AG04450 (cell line): ENCODE measurements around the genes KLHL40 and ZNF197.

GRCh38 chr3:42685075-42685963 lies at the start of gene KLHL40:
KLHL40 (plus strand) TSS chr3:42685537.
- CAGE, long polyA plus RNA = no peak
- RRBS = 32% methylated on average over 10 of the region's 45 CpGs

DNA sequence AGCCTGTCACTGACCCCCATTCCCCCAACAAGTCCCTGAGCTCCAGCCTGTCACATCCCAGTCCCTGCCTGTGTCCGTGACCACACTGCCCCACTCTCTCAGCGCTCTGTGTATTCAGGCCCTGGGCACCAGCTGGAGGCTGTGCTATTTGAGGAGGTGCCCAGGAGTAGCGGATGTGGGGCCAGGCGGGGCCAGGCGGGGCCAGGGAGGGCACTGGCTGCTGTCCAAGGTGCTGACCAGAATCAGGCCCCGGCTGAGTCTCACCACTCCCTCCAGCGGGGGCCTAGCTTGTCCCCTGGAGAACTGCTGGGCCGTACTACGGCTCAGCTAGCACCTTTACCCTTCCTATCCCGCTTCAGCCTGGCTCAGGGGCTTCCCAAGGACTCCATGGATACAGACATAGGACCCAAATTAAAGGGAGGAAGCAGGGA lies 1.2 kb downstream of the HHATL start:
- CAGE, long polyA plus RNA = no peak
- RRBS = no CpG with 5 or more reads among the region's 10 CpGs

DNA sequence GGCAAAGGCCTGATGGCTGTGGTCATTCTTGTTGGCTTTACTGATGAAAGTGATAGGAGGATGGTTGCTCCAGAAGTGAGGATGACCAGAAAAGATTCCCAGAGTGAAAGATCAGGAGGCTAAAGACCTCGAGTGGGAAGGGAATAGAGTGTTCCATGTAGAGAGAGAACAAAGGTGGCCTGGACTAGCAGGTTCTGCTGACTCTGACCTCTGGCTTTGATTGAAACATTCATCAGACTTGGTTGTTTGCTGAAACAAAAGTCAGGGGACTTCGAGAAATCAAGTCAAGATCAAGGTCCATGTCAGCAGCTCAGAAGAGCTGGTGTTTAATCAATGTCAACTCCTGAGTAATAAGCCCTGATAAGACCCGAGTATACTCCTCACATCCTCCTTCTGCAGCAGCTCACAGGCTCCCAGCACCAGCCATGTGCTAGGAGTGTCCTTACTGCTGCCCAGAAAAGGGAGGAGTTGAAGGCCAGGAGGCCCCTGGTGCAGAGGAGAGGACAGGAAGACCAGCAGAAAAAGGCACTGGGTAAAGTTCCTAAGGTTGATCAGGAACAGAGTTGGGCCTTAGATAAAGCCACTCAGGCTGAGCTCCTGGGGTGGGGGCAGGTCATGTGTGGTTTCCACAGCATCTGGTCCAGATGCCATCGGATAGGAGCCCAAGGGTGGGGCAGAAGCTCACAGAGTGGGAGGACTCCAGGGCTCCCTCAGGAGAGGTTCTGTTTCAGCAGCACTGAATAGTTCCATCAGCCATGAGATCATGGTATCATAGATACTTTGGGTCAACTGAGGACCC lies 19.8 kb downstream of the CYP8B1 start:
- CAGE, long polyA plus RNA = no peak
- RRBS = no CpG with 5 or more reads among the region's 4 CpGs

DNA sequence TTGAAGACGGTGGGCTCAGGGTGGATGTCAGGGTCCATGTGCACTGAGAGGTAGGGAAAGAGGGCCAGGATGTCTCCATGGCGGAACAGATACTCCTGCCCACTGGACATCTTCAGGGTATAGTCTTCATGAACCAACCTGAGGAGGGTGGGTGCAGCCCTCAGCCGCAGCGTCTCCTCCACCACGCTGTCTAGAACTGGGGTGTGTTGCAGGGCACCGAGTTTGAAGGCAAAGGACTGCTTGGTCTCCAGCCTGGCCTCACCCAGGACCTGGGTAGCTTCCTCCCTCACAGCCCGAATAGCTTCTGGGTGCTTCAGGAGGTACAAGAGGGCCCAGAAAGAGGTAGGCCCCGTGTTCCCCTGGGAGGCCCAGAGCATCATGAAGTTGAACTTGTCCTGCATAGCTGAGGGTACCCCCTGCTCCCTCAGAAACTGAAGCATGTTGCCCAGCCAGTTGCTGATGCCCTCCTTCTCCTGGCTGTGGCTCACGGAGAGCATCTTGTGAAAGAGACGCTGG lies 1.0 kb downstream of the CYP8B1 start:
- CAGE, long polyA plus RNA = no peak
- RRBS = no CpG with 5 or more reads among the region's 10 CpGs

DNA sequence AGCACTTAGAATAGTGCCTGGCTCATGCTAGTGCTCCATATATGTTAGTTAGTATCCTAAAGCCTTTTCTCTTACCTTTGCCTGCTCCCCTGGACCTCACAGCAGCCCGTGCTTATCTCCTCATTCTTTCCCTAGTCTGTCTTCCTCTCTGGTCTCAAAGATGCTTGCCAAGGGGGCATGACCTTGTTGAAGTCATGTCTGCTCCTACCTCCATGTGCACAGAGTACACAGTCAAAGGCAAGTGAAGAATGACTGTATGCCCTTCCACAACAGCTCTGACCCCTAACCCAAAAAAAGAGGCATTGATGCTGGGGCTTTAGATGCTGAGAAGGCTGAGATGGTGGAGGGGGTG lies 740 bp upstream of the CYP8B1 start:
- CAGE, long polyA plus RNA = no peak
- RRBS = no CpG with 5 or more reads among the region's 1 CpG

DNA sequence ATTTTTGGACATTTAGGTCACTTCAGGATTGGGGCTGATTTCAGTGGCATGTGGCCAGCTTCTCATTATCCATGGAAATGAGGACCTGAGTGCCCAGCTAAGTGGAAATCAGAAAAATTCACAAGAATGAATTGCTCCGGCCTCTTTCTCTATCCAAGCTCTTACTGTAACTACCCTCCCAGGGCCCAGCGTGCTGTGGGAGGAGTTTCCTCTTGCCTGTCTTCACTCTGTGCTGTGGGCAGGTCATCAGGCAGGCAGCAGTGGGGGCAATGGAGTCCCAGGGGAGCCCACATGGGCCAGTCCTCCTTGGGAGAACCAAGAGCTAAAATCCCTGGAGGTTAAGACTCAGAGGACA lies 3.5 kb downstream of the GASK1A start:
- CAGE, long polyA plus RNA = no peak
- RRBS = no CpG with 5 or more reads among the region's 2 CpGs

GRCh38 chr3:43325830-43326263 lies 39.5 kb downstream of the SNRK start:
- CAGE, long polyA plus RNA = no peak
- RRBS = no CpG with 5 or more reads among the region's 3 CpGs

GRCh38 chr3:43347500-43348318 lies 61.4 kb downstream of the SNRK start:
- CAGE, long polyA plus RNA = no peak
- RRBS = 100% methylated on average over 2 of the region's 32 CpGs

GRCh38 chr3:43351425-43352615 lies 65.5 kb downstream of the SNRK start:
- CAGE, long polyA plus RNA = no peak
- RRBS = no CpG with 5 or more reads among the region's 7 CpGs

DNA sequence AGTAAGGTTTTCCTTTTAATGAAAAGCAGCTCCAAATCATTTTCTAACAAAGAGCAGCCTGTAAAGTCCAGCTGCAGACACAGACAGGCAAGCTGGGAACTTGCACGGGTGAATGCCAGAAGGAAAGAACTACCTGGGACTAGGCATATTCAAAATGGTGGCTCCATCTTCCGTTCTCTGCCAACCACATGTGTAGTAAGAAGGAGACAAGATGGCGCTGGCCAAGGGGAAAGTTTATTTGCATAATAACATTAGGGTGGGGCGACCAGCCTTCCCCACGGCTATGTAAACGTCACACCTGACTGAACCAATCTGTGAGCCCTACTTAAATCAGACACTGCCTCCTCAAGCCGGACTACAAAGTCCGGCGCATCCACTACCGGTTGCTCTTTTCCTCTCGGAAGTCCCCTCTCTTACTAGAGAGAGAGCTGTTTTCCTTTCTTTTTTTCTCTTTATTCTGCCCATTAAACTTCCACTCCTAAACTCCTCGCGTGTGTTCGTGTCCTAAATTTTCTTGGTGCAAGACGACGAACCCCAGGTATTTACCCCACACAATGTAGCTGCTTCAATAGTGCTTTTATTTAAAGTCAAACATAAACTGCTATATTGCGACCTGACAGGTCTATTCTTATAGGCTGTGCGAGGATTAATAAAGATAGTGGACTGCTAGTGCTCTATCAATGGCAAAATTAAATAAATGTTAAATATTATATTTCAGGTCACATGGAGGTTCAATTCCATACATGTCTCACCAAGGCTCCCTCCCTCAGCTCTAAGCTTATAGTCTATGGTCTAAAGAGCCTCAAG lies 131.0 kb downstream of the SNRK start:
- CAGE, long polyA plus RNA = no peak
- RRBS = no CpG with 5 or more reads among the region's 18 CpGs

- CAGE, long polyA plus RNA = no peak
- RRBS = no CpG with 5 or more reads among the region's 7 CpGs
Measured at GRCh38 chr3:43418329-43419181, 132.2 kb downstream of the SNRK start.

DNA sequence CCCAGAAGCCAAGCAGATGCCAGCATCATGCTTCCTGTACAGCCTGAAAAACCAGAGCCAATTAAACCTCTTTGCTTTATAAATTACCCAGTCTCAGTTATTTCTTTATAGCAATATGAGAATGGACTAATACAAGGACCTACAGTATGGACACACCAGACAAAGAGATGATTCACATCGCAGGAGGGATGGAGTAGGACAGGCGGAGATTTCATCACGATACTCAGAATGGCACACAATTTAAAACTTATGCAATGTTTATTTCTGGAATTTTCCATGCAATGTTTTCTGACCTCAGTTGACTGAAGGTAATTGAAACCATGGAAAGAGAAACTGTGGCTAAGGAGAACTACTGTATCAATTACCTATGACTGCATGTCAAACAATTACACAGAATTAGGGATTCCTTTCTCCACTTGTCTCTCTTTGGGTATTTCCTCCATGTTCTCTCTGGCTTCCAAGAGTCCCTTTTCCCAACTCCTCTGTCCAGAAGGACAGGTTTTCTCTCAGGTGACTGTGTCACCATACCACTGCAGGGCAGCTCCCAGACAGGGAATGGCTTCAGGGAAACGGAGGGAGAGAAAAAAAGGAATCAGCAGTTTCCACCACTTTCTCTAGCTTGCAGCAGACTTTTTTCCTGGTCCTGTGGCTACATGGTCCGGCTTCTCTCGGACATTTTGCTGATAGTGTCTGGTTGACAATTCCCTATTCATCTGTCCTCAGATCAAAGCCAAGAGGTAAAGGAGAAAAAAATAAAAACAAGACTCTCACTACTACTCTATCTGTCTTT lies 3.0 kb upstream of the ANO10 start:
- CAGE, long polyA plus RNA = no peak
- RRBS = no CpG with 5 or more reads among the region's 6 CpGs

DNA sequence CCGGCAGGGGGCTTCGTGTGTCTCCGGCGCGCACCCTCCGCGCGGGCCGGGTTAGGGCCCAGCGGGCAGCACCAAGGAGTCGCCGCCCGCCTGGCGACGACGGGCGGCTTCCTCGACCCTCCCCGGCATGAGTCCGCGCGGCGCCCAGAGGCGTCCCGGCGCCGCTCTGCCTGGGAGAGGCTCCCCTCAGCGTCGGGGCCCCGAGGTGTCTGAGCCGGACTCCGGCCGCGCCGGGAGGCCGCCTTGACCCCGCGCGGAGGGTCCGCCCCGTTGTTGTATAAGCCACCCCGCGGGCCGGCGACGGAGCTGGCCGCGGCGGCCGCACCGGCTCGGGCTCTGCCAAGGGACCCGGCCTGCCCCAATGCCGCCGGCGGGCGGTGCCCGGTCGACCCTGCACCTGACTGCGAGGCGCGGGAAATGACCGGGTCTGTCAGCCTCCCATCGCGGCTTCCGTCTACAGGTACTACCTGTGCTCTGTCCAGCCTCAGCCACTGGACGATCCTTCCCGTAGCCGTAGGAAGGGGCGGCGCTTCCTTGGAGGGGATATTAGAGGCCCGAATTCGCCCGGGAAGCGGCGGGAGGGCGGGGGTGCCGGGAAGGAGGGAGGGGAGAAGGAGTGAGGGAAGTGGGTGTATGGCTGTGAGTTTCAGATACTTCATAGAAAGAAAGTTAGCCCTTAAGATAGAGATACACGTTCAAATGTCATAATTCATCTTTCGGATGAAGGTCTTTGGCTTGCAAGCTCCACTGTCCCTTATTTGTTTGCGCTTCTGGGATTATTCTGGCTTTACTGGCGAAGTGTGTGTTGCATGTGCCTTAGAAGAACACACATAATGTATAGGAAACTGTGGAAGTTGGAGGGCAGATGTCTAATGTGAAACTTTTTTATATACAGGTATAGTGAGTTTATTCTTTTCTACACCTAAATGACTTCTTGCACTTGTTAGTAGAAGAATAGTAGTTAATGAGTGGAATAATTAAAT lies 603 bp downstream of the ABHD5 start:
- CAGE, long polyA plus RNA = no peak
- RRBS = 2% methylated on average over 26 of the region's 82 CpGs

- CAGE, long polyA plus RNA = no peak
- RRBS = no CpG with 5 or more reads among the region's 9 CpGs
Measured at GRCh38 chr3:43714691-43715276, 24.0 kb downstream of the ABHD5 start.

GRCh38 chr3:43737133-43737781 lies 46.5 kb downstream of the ABHD5 start:
- CAGE, long polyA plus RNA = no peak
- RRBS = no CpG with 5 or more reads among the region's 6 CpGs

DNA sequence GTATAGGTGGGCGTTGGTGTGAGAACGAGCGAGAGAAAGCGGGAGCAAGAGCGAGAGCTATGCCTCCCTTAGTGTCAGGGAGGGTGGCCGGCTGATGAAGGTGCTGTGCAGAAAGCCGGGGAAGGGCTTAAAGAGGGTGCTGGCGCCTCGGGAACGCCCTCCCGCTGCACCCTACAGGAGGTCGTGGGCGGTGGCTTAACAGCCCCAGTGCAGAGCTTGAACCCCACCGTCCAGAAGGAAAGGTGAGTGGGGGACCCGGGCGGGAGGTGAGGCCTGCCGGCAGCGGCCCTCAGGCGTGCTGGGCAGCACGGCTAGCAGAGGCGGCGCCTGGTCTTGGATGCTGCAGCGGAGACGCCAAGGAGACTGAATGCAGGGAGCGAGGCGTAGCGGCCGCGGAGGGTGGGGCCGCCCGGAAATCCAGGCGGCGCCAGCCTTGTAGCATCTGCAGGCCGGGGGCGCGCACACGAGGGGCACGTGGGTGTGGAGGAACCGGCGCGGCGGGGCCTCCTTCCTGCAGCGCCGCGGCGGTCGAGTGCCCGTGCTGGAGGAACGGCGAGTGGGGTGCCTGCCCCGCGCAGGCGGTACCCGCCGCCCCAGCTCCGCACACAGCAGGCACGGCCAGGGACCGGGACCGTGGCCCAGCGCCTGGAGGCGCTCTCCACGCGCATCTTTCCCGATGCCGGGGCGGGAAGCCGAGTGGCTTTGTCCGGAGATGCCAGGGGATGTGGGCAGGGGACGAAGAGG lies 246.7 kb upstream of the TOPAZ1 start:
- CAGE, long polyA plus RNA = no peak
- RRBS = 5% methylated on average over 17 of the region's 69 CpGs

DNA sequence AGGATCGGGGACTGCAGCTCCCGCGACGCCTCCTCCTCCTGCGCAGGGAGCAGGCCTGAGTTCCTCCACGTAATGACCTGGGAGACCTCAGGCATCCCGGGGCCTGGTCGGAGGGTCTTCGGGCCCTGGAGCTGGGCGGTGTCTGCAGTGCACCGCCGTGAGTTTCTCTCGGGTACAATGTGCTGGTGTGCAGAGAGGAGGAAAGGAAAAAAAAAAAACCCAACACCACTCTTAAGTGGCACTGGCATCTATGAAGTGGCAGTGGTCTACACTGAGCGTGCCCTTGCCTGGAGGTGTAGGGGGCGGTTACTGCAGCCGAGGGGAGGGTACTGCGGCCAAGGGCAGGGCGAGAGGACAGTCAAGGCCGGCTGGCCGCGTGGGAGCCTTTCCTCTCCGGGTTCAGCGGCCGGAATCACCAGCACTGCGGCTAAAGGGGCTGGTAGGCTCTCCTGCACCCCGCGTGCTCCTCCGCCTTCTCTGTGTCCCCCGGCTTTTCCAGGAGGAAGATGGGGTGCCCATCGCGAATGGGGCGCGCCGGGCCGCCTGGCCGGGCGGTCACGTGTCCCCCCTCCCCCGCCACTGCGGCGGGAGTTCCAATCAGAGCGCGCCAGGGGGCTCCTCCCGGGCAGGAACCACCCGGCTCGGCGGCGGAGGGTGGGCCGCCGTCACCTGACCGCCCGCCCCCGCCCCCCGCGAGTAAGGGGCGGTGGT lies 243.0 kb upstream of the TOPAZ1 start:
- CAGE, long polyA plus RNA = no peak
- RRBS = 4% methylated on average over 27 of the region's 56 CpGs

- CAGE, long polyA plus RNA = no peak
- RRBS = no CpG with 5 or more reads among the region's 8 CpGs
Measured at GRCh38 chr3:44594170-44594714, 9.5 kb downstream of the ZNF660 start.

DNA sequence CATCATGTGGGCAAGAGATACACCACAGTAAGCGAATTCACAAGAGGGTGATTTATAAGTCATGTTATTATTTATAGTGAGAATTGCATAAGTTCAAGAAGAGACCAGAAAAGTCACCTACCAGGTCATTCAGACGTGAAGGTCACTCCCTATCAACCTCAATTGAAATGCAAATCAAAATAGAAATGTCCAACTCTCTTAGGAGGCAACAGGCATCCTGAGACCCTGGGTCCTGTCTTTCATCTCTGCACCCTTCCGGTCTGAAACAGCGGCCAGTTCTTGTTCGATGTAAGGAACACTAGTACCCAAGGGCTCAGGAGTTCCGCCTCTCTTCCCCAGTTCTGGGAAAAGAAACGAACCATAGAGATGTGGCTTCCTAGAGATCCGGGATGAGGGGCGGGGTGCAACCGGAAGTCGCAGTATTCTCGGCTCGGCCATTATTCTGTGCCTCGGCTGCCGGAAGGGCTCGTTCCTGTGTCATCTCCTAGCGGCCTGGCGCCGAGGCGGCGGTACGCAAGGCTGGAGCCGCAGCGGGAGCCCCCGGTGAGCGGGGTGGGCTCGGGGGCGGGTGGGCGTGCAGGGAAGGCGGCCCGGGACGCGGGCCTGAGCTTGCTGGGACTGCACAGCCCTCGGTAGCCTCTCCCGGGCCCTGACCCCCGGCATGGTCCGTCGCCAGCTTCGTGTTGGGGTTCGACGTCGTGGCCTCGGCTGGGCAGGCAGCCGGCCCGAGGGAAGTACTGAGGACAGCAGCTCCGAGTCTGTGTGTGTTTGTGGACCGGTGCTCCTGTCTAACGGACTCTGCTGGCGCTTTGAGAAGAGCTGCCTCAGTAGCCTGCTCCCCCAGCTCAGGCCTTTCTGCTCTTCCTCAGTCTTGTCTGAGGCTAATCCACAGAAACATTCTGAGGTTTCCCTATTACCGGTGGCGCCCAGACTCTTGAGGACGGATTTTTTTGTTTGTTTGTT lies at the start of gene ZNF197:
Gene ZNF197, plus strand, starts transcription at position 436 of the 963 bp plus-strand sequence.
- CAGE, long polyA plus RNA = no peak
- RRBS = 2% methylated on average over 30 of the region's 52 CpGs

DNA sequence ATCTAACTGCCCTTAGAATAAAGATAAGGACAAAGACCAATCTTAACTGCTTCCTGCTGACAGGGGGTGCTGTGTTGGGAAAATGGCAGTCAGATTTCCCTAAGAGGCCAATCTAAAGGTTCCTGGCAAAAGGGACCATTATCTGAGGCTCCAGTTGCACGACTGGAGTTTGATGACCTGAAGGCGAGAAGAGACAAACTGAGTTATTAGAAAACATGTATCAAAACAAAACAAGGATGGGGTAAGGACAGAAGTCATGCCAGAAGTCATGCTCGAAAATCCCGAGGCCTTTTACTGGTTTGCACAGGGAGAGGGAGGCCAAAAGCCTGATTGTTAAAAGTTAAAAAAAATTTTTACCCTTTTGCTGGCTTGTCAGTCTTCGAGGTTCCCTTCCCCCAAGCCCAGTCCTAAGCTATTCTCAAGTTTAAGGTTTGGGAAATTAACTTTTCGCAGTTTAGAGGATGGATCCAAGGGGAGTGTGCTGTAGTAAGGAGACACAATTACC lies 7.1 kb downstream of the KIF15 start:
- CAGE, long polyA plus RNA = no peak
- RRBS = no CpG with 5 or more reads among the region's 6 CpGs